ENCODE measurements around a stretch of chr2.

- PRO-cap = no peak
Measured at GRCh38 chr2:11398668-11399093, 54.2 kb upstream of the ROCK2 start.

DNA sequence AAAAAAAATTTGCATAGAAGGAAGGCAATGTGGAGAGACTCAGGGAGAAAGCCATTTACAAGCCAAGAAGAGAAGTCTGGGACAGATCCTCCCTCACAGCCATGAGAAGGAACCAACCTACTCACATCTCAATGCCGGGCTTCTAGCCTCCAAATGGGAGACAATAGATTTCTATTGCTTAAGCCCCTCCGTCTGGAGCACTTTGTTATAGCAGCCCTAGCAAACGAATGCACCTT, 12.8 kb upstream of the E2F6 start:
- PRO-cap = no peak

DNA sequence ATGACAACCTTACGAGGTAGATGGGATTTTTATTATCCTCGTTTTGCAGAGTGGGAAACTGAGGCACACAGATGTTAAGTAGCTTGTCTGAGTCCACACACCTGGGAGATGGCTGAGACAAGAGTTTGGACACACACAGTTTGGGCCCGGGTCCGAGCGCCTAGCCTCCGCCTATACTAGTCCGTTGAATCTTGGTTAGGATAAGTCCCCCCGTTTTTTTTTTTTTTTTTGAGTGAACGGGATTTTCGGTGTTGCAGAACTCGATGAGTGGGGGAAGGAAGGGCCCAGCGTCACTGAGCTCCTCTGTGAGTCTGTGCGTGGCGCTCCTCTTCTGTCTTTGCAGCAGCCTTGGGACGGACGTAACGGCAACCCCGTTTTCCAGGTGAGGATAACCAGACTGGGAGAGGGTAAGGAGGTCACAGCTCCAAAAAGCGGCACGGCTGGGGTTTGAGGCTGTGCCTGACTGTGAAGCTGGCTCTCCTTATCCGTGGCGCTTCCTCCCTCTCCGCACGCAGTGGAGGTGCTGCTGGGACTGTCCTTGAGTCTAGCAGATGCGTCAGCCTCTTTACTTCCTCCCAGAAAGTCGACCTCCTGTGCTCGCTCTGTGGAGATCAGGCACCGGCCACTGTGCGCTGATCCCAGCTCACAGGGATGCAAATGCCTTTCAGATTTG, 29.8 kb upstream of the E2F6 start:
- PRO-cap = no peak

GRCh38 chr2:11499015-11499656, 33.2 kb upstream of the E2F6 start:
- PRO-cap = no peak

DNA sequence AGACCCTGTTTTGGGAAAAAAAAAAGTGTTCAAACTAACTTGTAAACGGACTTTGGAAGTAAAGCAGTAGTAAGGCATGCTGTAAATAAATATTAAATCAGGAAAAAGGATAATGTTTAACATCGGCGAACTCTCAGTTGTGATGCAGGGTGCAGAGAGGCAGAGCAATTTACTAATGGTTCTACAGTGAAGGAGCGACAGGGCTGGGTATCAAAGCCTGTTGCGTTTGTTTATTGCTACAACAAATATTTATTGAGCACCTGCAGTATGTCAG, 28.1 kb upstream of the GREB1 start:
- PRO-cap = no peak

DNA sequence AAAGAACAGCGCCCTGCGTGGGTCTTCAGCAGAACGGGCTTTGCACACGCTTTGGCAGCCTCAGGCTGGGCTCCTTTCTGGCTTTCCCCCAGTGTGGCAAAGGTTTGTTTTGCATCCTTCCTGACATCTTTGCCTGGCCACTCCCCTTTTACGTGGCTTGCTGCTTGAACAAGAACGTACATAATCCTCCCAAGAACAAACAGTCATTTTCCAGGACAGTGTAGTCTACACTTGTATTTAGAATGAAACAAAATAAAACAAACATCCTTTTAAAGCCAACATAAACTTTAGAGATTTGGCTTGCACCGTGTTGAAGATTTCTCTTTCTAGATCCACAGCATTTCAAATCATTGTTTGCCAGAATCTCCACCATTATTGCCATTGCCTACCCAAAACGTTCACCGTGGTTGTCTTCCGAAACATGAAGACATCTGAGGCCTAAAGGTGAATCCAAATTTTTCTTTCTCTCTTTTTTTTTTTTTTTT, 25.4 kb upstream of the GREB1 start:
- PRO-cap = no peak

DNA sequence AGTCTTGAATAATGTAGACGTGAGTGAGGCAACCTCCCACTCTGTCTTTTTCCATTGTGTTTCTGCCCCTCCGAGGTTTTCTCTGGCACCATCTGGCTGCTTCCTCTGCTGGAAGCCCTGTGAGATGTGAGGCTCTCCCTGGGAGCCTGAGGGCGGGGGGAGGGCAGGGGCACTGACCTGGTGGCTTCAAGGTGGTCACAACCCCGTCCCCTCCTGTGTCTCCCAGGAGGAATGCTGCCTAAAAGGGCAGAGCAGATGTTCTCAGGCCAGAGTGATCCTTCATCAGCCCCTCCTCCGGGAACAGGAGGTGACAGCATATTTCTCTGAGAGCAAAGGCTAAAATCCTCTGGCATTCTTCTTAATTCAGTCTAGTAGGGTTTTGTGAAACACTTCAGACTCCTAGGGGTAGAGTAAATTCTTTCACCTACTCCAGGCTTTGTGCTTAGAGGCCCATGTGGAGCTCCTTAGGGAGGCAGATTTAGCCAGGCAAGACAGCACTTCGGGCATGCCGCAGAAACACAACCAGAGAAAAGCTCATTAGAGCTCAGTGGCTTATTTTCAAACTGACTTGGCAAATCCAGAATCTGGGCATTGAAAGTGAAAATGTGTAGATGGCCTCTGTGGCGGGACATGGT, 18.3 kb upstream of the GREB1 start:
- PRO-cap = no peak

DNA sequence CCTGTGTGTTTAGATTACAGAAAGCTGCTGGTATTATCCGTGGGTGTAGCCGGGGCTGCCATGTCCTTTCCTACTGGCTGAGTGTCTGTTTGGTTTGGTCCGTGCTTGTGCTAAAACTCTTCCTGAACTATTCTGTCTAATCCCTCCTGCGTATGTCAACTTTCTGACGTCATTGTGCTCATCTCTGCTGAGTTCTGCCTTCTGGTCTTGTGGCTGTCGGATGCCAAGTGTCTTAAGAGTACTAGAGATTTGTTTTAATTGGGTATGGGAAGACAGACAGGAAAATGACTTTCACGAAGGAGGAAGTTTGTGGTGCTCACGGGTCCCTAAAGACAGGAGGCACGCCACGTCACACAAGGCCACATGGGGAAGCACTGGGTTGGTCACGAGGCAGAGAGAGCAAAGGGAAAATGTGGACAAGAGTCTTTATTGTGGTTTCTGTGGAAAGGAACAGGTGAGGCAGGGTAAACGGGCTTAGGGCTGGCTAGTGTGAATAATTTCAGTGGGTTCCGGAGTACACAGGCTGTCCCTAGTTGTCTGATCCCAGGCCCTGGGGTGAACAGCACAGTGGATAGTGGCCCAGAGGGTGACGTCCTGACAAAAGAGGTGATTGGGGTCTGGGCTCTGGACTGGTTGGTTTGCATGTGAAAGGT, 31.9 kb upstream of the NTSR2 start:
- PRO-cap = no peak

GRCh38 chr2:11715896-11716499, 30.4 kb upstream of the LPIN1 start:
- PRO-cap = no peak

GRCh38 chr2:11743753-11744648, 2.4 kb upstream of the LPIN1 start:
- PRO-cap = bidirectional peak, plus-strand start at chr2:11744341, minus-strand start at chr2:11744283

DNA sequence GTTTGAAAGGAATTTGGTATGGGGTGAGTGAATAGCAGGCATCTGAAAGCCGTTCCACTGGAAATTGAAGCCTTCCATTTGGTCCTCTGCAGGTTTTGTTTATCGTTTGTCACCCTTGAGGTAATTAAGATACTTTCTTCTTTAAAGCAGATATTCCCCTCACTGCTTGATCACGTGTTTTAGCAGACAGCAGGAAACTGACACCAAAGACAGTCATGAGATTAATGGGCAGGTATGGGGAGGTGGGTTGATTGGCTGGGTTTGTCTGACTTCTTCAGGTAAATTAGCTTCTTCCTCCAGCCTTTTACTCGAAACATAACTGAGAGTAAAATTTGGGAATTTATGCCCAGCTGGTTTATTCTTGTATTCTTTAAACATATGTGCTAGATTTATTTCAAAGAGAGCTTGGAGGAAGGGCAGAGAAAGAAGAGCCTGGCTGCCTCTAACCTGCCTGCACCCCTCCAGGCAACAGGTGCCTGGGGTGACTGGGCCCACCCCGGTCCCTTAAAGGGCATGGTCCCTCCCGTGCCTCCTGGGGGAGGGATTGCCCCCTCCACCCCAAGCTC, 10.8 kb downstream of the LPIN1 start:
- PRO-cap = no peak

DNA sequence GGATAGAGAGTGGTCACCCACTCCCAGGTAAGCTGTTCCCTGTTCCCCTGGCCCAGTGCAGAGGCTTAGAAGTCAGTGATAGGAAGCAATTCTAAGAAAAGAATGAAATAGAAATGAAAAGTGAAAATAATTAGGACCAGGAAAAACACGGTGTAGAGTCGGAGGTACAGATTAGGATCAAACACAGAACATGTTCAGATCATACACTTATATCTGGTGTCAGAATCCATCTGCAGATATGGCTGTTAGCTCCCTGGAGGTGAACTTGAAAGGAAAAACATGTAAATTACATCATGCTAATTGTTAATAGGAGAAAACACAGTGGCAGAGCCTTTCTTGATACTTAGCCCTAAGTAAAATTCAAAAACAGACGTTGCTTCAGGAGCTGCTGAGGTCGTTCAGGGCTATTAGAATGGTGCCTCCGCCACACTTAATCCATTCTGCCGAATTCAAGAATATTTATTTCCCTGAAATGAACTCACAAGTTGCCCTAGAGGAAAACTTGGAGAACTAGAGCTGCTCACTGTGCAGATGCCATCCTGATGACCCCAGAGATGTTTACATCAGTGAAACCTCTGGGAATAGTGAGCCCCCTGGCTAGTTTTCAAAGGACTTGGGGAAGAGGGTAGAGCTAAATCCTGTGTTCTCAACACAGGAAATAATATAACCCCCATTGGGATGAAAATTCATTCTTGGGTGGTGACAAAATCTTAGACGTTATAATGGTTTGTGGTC, 27.5 kb downstream of the LPIN1 start:
- PRO-cap = no peak

- PRO-cap = no peak
Measured at GRCh38 chr2:11784667-11785306, 38.4 kb downstream of the LPIN1 start.

DNA sequence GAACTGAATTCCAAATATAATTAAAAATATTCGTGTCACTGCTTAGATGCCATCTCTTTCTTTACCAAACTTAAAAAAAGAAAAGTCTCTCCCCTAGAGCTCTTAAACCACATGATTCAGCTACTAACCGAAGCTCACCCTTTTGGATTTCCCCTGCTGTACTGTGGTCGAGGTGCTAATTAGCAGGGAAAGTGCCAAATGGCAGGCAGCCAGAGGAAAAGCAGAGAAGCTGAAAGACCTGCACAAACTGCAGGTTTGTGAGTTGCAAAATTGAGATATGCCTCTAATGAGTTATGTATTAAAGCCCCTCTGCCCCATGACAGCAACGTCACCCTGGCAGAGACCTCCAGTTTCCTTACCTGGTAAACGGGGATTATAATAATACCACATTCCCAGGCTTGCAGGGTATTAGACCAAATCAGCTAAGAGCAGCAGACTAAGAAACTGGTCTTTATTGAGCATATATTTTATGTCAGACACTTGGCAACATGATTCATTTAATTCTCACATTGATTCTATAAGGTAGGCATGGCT, 259.6 kb downstream of the LPIN1 start:
- PRO-cap = no peak

GRCh38 chr2:12106335-12106940, 360.0 kb downstream of the LPIN1 start:
- PRO-cap = no peak

- PRO-cap = no peak
Measured at GRCh38 chr2:12176863-12177547, 430.6 kb downstream of the LPIN1 start.

DNA sequence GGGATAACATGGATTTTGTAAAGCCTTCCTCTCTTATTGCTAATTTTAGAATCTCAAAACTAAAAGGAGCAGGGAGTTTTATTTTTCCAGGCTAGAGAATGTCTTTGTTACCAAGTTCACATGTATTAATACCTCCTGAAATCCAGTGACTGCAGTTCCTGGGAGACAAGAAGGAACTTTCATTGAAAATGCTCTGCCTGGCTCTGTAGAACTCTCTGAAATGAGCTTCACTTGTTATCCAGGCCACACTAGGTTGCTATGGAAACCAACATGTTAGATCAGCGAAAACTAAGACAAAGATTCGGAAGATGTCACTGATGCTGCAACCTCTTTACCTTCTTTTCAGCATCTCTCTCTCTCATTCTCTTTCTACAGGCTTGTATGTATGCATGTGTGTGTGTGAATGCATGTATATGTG, 218.4 kb downstream of the TRIB2 start:
- PRO-cap = no peak

- PRO-cap = no peak
Measured at GRCh38 chr2:12948432-12949078, 231.8 kb downstream of the TRIB2 start.

GRCh38 chr2:14364686-14364885, 267.9 kb upstream of the LRATD1 start:
- PRO-cap = unidirectional peak, plus-strand start at chr2:14364743

DNA sequence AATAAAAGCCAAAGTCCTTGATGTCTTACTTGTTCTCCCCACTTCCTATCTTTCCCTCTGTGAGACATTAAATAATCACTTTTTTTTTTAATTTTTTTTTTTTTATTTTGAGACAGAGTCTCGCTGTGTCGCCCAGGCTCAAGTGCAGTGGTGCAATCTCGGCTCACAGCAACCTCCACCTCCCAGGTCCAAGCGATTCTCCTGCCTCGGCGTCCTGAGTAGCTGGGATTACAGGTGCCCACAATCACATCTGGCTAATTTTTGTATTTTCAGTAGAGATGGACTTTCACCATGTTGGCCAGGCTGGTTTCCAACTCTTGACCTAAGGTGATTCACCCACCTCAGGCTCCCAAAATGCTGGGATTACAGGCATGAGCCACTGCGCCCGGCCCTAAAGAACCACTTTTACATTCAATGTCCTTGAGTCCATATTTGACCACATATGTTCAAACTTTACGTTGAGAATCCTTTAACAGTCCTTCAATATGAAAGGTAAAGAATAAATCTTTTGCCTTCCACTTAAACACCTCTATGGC, 156.6 kb downstream of the NBAS start:
- PRO-cap = no peak